ENCODE measurements around the genes SLC3A2, SLC22A9 and RCOR2.

GRCh38 chr11:62527550-62528033 is 19.0 kb downstream of the AHNAK start:
- RAMPAGE, long total RNA = no peak
- RRBS = no CpG with 5 or more reads among the region's 1 CpG

- RAMPAGE, long total RNA = no peak
- RRBS = 6% methylated on average over 12 of the region's 40 CpGs
Observed at GRCh38 chr11:62547005-62547777, 585 bp upstream of the AHNAK start.

DNA sequence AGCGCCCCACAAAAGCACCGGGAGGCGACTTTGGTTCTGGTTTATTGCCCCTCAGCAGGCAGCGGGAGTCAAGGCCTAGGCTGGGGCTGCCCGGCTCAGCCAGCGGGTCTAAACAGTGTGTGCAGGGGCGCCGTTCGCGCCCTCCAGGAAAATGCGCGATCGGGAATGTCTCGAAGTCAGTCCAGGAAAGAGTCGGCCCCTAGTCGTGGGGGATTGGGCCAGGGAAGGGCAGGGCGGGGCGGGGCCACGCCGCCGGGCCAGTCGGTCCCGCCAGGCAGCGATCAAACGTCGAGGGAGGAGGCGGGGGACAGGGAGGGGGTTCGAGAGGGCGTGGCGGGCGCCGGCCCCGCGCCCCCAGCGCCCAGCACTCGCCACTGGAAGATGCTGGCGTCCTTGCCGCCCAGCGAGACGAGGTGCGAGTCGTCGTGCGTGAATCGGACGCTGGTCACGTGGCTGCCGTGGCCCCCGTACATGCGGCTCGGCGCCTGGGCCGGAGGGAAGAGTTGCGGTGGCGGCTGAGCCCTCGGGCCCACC is 596 bp upstream of the MTA2 start:
- RAMPAGE, long total RNA = no peak
- RRBS = 5% methylated on average over 18 of the region's 56 CpGs

- RAMPAGE, long total RNA = no peak
- RRBS = no CpG with 5 or more reads among the region's 25 CpGs
Observed at GRCh38 chr11:62664599-62665024, 398 bp downstream of the C11orf98 start.

DNA sequence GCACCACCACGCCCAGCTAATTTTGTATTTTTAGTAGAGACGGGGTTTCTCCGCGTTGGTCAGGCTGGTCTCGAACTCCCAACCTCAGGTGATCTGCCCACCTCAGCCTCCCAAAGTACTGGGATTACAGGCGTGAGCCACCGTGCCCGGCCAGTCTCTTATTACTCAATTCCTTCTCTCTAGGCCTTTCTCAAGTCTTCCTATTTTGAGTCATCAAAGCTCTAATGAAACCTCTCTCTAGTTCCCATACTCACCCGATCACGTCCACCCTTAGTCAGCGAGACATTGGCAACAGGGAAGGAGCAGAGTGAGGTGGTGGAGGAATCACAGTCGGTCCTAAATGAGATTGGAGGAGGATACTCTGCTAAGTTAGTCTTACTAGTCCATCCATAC is 5.0 kb downstream of the BSCL2 start:
- RAMPAGE, long total RNA = no peak
- RRBS = no CpG with 5 or more reads among the region's 12 CpGs

DNA sequence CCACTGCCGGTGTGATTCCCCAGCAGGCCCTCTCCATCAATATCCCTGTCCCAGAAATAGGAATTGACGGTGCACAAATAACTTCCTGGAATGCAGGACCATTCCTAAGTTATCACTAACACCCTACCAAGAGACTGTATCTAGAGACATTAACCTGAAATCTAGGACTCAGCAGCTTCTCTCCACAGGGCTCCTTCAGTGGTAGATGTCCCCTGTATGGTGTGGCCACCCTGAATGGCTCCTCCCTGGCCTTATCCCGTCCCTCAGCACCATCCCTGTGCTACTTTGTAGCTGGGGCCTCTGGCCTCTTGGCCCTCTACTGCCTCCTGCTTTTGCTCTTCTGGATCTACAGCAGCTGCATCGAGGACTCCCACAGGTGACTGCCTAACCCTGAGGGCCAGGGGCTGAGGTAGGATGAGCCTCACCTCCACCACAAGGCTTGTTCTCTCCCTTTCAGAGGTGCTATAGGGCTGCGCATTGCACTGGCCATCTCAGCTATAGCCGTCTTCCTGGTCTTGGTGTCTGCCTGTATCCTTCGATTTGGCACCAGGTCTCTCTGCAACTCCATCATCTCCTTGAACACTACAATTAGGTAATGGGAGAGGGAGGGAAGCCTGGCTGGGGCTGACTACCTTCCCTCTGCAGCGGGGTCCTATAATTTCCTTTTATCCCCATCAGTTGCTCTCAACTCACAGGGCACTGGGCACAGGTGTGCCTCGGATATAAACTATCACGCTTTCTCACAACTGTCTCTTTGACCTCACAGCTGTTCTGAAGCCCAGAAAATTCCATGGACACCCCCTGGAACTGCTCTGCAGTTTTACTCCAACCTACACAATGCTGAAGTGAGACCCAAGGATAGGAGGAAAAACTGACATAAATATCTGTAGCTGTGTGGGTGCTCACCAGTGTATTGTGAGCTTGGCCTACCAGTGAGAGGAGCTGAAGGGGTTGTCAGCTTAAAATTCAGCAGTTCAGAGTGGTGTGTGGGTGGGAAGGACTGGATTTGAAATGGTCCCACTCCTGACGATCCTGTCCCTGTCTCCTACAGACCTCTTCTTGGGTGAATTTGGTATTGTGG is 2.0 kb downstream of the TMEM179B start:
- RAMPAGE, long total RNA = no peak
- RRBS = no CpG with 5 or more reads among the region's 11 CpGs

GRCh38 chr11:62803694-62804001 is 1.6 kb downstream of the NXF1 start:
- RAMPAGE, long total RNA = no peak
- RRBS = no CpG with 5 or more reads among the region's 11 CpGs

GRCh38 chr11:62840694-62841173 is 1.3 kb upstream of the WDR74 start:
- RAMPAGE, long total RNA = no peak
- RRBS = no CpG with 5 or more reads among the region's 30 CpGs

DNA sequence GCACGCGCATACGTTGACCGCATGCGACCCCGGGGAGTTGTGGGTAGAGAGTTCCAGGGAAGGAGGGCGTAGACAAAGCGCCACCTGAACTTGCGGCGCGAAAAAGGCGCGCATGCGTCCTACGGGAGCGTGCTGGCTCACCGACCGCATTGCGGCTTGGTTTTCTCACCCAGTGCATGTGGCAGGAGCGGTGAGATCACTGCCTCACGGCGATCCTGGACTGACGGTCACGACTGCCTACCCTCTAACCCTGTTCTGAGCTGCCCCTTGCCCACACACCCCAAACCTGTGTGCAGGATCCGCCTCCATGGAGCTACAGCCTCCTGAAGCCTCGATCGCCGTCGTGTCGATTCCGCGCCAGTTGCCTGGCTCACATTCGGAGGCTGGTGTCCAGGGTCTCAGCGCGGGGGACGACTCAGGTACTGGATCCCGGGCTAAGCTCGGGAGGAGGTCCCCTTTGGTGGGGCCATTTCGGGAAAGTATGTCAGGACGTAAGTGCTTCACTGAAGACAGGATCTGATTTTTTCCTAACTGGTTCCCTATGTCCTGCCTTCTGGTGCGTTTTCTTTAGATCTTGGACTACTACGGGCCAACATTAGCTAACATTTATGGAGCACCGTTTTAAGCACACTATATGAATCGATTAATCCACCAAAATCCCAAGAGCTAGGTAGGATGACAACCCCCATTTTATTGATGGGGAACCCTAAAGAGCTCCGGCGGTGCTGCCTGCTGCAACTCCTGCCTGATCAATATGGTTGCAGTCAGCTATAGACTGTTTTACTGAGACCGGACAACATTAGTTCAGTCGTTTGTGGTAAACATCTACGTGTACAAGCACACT is 16.8 kb upstream of the WDR74 start:
- RAMPAGE, long total RNA = no peak
- RRBS = 6% methylated on average over 9 of the region's 49 CpGs

GRCh38 chr11:62880631-62881201 is at the start of gene SLC3A2:
Gene SLC3A2, plus strand, starts transcription at chr11:62880896.
- RAMPAGE, long total RNA = start-site peak on the plus strand at chr11:62880894-62880928, 211 and 56 reads in 2 replicates
- RRBS = 2% methylated on average over 15 of the region's 38 CpGs

DNA sequence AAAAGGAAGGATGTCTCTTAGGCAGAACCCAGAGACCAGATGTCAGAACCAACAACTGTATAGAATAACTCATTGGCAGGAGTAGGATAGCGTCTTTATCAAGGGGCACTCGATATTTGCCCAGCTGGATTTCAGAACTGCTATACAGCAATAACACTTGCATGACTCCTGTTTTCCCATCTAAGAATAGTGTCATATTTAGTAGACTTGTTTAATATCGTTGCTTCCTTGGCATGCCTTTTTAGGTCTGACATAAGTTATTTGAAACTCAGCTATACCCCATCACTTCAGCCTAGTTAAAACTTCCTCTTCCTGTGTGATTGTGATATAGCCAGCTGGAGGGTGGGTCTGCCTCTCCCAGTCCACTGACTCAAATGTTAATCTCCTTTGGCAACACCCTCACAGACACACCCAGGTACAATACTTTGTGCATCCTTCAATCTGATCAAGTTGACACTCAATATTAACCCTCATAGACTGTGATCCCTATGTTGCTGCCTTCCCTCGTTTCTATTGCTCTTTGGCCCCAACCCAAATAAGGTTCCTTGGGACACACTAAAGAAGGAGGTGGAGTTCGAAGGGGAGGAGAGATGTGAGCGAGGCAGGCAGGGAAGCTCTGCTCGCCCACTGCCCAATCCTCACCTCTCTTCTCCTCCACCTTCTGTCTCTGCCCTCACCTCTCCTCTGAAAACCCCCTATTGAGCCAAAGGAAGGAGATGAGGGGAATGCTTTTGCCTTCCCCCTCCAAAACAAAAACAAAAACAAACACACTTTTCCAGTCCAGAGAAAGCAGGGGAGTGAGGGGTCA is 929 bp downstream of the SLC22A25 start:
- RAMPAGE, long total RNA = no peak
- RRBS = no CpG with 5 or more reads among the region's 7 CpGs

- RAMPAGE, long total RNA = no peak
- RRBS = no CpG with 5 or more reads among the region's 16 CpGs
Observed at GRCh38 chr11:63369492-63370716, at the start of gene SLC22A9. Gene SLC22A9, plus strand, starts transcription at chr11:63369785.

GRCh38 chr11:63404495-63404975 is 35.0 kb downstream of the SLC22A9 start:
- RAMPAGE, long total RNA = no peak
- RRBS = no CpG with 5 or more reads among the region's 3 CpGs

DNA sequence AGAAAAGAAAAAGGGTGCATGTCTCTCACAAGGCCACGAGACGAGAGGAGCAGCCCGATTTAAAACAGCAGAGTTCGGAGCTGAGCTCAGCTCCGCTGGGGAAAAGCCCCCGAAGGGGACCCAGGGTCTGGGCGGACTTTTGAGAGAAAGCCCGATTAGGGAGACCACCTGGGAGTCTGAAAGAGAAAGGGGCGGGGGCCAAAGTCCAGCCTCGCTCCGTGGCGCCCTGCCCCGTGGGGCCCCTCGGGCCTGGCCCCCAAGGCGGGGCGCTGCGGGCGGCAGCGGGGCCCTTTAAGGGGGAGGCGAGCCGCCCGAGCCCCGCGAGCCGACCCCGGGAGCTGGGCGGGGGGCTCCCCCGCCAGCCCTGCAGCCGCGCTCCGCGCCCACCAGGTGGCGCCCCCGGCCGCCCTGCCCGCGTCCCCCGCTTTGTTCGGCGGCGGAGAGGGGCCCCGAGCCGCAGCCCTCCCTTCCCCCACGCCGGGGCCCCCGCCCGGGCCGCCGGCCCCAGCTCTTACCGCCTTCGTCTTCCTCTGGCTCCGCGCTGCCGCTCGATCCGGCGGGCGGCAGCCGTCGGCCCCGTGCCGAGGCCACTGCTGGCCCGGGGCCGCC is 502 bp downstream of the ZFTA start:
- RAMPAGE, long total RNA = no peak
- RRBS = 2% methylated on average over 34 of the region's 64 CpGs

DNA sequence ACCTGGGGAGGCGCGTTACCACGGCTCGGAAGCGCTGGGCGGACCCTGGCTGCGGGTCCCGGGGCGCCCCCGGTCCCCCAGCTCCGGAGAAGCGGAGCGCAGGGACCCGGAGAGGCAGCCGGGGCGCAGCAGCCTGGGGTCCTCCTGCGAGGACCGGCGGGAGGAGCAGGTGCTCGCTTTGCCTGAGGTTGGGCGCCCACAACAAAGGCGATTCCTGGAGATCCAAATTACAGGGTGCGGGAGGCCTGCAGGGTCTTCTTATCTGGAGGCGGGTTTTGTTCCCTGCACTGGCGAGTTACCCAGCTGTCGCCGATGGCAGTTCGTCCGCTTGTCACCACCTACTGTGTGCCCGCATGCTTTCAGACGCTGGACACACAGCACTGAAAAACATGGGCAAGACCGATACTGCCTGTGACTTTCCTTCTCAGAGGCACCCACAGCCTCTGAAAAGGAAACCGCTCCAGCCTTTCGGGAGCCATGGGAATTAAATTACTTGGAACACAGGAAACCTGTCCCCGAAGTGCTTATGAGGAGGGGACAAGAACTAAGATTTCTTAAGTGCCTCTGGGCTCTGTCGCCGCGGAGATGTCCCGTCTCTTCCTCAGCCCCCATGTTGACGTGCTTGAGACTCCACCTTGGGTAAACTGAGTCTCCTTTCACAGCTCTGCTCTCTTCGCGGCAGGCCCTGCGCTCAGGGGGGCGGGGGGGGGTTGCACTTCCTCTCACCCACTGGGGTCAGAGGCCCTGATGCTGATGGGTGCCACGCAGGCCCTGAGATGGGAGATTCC is 1.3 kb upstream of the ZFTA start:
- RAMPAGE, long total RNA = no peak
- RRBS = 6% methylated on average over 10 of the region's 45 CpGs

DNA sequence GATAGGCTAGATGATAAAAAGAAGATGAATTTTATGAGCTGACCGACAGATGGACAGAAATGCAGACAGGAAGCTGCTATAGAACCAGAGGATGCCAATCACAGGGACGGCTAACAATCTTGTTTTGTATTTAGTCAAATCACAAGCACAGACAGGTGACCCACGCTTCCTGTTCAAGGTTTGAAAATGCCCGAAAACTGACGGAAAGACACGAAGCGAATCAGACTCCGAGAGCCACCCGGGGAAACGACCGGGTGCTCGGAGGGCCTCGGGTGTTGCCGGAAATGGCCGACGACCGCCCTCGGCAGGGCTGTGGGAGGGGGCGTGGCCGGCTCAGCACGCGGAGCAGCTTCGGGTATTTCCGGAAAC is 474 bp upstream of the MARK2 start:
- RAMPAGE, long total RNA = no peak
- RRBS = 2% methylated on average over 8 of the region's 24 CpGs

DNA sequence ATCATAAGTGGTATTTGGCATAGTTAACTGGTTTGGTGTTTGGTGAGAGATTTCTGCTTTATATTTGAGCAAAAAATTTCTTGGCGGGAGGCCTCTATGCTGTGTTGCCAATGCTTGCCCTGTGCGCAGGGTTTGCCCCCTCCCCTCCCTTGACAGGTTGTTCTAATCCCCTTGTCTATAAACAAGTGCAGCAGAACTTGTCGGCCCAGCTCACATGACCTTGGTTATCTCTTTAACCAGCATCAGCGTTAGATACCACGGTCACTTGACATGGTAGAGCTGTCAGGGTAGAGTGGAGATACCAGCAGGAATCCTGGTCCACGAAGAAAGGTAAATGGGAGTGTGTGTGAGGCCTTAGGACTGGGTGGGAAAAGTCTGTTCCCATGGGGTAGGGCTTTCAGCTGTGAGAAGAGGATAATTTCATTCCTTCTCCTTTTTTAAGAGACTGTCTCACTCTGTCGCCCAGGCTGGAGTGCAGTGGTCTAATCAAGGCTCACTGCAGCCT is 35.7 kb downstream of the MARK2 start:
- RAMPAGE, long total RNA = no peak
- RRBS = no CpG with 5 or more reads among the region's 7 CpGs

DNA sequence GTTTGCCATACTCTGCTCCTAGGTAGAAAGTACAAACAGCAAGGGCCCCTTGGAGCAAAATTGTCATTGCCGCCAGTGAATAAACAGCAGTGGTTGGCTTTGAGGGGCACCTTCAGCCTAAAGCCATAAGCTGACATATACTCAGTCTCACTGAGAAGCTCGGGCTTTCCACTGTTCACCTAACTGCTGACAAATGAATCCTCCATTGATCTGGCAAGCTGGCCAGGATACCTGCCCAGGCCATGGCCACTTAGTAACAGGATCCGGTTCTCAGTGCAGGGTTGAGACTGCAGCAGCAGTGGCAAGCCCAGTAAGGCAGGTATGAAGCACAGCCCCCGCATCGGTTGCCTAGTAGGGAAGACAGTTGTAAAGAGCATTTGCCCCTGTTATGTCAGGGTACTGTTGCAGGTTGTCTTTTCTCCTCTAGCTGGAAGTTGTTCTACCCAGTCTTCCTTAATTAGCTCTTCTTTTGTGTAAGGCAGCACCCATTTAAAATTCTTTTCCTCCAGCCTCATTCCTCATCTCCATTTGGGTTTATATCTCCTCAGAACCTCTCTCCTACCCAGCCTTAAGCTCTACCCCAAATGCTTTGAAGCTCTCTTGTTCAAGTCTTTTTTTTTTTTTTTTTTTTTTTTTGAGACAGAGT is 39.0 kb downstream of the MARK2 start:
- RAMPAGE, long total RNA = no peak
- RRBS = no CpG with 5 or more reads among the region's 5 CpGs

DNA sequence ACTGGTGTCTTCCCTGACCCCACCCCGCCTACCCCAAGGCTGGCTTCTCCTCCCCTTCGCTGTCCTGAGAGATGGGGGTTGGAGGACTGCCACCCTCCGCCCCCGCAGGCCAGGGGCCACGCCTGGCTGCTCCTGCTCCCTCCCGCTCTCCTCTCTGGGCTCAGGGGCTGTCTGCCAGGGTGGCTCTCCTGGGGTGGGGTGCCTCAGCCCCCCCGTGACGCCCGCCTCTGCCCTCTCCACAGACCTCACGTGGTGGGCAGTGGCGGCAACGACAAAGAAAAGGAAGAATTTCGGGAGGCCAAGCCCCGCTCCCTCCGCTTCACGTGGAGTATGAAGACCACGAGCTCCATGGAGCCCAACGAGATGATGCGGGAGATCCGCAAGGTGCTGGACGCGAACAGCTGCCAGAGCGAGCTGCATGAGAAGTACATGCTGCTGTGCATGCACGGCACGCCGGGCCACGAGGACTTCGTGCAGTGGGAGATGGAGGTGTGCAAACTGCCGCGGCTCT is 8.3 kb downstream of the RCOR2 start:
- RAMPAGE, long total RNA = no peak
- RRBS = no CpG with 5 or more reads among the region's 30 CpGs

- RAMPAGE, long total RNA = no peak
- RRBS = 2% methylated on average over 45 of the region's 92 CpGs
Observed at GRCh38 chr11:63916752-63917700, at the start of gene RCOR2. Gene RCOR2, minus strand, starts transcription at chr11:63917164.